Myometrial cell (primary cell): ENCODE measurements around a stretch of chr2.

DNA sequence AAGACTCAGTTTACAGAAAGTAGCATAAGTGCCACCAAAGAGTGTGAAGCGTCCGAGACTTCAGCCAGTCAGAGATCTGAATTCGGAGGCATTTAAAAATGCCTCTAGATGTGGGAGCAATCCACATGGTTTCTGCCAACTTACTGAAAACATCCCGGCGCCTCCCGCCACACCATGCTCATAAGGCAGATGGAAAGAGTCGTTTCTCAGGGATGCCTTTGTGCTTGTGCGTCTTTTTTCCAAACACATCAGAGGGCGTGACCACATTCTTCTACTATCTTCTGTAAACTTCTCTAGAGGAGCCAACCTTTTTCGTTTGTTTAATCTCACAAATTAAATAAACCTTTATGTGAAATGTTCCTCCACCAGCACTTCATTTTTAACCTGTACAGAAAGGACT lies 88.8 kb downstream of the NRP2 start:
- RAMPAGE, long total RNA, result no peak

GRCh38 chr2:205984456-205984855 lies 101.5 kb downstream of the INO80D start:
- RAMPAGE, long total RNA, result no peak

DNA sequence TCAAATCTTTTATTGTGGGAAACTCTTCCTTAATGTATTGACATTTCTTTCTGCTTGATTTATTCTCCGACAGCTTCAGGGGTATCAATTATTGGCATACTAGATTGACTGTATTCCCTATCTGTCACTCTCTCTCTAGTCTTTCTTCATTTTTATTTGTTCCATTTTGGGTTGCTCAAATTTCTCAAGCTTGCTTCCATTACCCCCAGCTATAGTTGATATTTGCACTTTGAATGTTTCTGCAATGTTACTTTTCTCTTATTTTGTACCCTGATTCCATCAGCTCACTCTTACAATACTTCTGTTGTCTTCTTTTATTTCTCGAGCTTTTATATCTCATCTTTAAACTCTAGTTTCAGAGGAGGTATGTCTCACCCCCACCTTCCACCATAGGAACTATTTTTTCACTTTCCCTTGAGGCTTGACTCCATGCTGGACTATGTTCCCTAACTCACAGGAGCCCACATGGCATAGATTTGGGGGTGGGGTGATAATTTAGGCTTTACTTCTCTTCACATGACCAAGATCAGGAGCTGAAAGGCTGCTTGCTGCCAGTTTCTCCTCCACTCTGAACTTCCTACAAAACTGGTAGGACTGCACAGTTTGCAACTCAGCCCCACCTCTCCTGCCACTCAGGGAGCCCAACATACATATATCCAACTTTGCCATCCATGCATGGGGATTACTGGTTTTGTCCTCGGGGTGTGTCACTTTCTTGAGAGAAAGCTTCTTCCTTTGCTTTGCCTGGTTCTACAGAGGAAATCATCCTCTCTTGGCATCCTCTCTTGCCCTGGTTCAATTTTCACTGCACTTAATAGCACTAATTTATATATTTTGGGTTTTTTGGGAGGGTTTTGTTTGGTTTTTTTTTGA lies 14.3 kb downstream of the INO80D start:
- RAMPAGE, long total RNA, result no peak

- RAMPAGE, long total RNA, result no peak
Observed at GRCh38 chr2:206149650-206149989, 9.6 kb downstream of the NDUFS1 start.

- RAMPAGE, long total RNA, result no peak
Observed at GRCh38 chr2:206765723-206766470, 491 bp downstream of the FASTKD2 start.

DNA sequence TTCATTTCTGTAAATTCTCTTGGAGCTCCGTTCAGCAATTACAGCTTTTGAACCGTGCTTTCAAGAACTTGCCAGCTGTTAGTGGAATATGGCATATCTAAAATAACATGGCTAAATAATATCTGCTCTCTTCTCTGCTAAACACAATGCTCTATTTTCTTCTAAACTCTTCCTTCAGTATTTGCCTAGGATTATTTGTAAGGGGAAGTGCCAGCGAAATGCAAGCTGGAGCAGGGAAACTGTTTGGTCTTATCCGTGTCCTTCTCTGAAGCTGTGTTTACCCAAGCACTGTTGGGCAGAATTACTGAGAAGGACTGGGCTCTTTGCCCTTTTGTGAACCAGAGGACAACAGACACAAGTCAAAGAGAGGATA lies 23.6 kb downstream of the CPO start:
- RAMPAGE, long total RNA, result no peak

DNA sequence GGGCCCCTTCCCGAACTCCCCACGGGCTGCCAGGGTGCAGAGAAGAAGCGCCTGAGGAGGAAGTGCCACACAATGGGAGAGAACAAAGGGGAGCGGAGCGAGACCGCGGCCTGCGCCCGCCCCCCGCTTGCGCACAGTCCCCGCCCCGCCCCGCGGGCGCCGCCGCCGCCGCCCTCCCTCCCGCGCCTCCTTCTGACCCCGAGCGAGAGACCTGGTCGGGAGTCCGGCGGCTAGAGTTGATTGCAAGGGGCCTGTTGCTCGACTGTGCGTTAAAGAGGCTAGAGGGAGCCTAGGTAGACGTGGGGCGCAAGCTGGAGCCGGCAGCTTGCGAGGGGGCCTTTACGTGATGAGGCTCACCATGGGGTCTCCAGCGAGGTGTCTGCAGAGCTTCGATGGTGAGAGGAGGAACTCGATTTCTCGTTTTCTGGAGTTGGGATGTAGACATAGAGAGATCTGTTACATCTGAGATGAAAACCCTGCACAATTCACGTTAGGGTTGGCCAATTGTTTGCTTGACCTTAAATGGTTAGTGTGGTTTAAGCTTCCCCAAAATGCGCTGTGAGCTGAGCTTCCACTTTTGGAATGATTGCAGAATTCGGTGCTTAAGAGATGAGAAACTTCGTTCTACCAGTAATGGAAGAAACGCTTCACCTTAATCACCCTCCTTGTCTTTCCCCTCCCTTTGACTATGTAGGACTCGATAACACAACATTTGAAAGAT lies 1.2 kb upstream of the KLF7 start:
- RAMPAGE, long total RNA, result no peak

DNA sequence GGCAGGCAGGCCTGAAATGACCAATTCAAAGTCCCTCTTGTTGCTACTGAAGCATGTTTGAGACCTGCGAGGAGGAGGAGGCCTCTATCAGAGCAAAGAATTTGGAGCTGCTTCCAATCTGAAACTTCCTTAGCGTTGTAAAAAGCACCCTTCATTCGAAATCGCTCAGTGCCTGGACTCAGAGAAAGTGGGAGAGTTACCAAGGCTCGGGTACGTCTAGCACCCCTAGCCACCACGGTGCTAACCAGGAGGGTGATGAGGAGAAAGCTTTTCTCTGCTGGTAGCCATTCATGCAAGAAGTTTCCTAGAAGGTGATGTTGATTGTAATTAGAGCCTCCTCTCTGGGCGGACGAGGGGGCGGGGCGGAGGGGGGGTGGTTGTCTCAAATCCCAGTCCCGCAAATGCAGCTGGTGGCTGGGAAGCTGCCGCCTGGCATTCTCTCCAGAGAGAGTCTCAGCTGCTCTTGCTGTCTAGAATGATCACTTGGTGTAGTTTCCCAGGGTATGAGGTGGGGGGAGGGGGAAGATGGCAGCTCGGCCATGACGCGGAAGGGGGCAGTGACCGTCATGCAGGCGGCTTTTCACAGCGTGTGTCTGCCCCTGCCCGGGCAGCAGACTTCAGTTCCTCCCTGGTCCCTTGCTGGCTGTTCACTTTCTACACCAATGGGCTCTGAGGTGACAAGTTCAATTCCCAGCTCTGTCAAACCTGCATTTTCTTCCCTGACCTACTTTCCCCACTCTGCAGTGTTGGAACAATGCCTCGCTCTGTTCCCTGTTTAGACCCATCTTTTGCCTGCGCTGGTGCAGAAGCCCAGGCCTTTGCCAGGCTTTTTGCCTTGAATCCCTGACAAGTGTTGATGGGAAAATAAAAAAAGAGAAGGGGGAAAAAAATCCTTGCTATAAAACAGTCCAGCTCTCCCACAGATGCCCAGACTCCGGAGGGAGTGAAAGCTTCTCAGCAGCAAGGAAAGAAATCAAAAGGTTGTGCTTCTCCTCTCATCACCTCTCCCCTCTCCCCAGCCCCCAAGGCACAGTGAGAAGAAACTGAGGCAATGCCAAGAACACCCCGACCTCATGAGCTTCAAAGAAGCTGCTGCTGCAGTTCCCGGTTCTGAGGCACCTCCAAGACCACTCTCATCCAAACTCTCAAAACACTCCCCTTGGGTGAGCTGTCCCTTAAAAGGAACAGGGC lies 61.5 kb upstream of the KLF7 start:
- RAMPAGE, long total RNA, result no peak

- RAMPAGE, long total RNA, result no peak
Observed at GRCh38 chr2:207255907-207256646, 90.3 kb upstream of the KLF7 start.

- RAMPAGE, long total RNA, result no peak
Observed at GRCh38 chr2:207329077-207329436, 163.3 kb upstream of the KLF7 start.

- RAMPAGE, long total RNA, result no peak
Observed at GRCh38 chr2:207505741-207505996, 24.1 kb upstream of the CREB1 start.

- RAMPAGE, long total RNA, result no peak
Observed at GRCh38 chr2:207524699-207525045, 5.1 kb upstream of the CREB1 start.

GRCh38 chr2:207625632-207626374 lies 609 bp upstream of the METTL21A start:
- RAMPAGE, long total RNA, result no peak

- RAMPAGE, long total RNA, result no peak
Observed at GRCh38 chr2:207710705-207711266, 654 bp upstream of the CCNYL1 start.

DNA sequence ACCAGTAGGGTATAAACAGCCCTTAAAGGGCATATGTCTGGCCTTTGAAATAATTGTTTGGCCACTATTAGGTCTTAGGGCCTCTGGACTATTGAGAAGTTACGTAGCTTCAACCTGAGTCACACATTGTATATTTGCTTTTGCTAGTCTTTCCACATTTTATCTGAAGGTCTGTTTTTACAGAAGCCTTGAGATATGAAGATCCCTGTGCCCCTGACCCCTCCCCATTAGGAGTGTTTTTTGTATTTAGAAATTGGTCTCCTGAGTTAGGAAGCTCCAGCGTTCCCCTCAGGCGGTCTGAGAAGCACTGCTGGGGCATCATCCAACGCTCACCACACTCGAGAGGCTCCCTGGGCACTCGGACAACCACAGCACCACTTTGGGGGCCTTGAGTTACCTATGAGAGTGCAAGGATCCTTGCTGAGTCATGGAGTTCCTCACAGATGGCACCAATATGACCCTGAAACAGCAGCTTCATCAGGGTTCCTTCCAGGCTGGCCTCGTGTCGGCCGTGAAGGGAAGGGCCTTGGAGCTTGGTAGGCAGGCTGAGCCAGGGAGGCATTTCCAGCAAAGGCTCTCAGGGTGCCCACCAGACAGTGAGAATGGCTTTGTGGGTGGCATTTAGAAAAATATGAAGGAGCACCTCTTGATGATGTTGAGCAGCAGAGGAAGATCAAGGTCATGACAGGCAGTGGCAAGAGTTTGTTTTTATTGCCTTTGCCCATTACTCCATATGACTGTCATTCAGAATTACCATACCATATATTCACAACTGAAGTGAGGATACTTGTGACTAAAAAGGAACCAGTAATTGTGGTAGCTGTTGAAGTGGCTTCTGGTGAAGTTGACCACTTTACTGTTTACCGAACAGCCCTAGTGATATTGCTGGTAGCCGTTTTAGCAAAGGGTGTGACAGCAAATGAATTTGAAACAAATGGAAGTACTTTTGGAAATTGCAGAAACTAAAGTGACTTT lies 21.5 kb downstream of the FZD5 start:
- RAMPAGE, long total RNA, result no peak

GRCh38 chr2:207750666-207751269 lies 18.9 kb downstream of the FZD5 start:
- RAMPAGE, long total RNA, result no peak

GRCh38 chr2:207768220-207768998 lies 1.3 kb downstream of the FZD5 start:
- RAMPAGE, long total RNA, result no peak

DNA sequence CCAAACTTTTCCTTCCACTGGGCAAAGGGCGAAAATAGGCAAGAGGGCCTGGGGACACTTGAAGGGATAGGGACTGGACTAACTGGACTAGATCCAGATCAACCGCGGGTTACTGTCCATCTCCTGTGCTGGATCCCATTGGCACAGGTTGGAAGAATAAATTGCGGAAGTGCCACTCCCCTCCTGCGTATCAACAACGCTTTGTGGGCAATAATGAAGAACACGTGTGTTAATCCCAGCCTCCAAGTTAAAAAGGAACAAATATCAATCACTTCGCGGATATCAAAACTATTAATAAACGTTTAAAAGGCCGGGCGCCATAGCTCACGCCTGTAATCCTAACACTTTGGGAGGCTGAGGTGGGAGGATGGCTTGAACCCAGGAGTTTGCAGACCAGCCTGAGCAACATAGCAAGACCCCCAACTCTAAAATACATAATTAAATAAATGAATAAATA lies 1.8 kb upstream of the FZD5 start:
- RAMPAGE, long total RNA, result no peak

GRCh38 chr2:207826854-207827151 lies 57.1 kb upstream of the FZD5 start:
- RAMPAGE, long total RNA, result no peak

DNA sequence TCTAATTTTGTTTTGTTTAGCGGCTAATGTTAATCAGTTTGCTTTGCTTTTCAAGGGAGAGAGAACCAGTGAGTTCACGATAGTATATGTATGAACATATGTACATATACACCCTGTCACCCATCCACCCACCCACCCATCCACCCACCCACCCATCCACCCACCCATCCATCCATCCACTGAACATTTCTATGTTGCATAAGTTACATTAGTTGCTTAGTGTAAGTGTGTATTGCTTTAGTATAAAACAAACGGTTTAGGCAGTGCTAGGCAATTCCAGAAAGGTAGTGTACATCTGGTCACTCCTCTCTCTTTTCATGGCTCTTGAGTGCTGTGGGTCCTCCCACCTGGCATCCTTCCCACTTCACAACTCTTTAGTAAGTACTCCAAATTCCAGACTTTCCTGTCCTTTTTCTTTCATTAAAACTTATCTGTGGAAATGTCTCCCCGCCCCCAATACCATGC lies 122.6 kb downstream of the PLEKHM3 start:
- RAMPAGE, long total RNA, result no peak